Right atrium auricular region (tissue), 2 donors: ENCODE measurements around a stretch of chr14.

DNA sequence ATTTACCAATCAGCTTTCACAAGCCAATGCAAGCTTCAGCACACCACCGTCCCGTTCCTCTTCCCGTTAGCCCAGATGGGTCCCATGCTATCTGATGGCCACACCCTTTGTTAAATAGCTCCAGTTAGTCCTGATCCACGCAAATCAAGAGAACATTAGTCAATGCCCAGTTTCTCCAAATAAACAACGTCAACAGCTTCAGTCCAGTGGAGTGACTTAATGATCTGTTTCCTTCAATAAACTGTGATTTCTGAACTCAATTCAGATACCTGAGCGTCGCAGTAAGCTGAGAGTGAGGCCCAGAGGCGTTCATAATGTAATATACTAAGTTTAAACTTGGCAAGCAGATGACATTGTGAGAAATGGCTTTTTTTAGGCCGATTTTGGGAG lies 112.3 kb downstream of the ZFP36L1 start:
- PRO-cap = no peak
- RAMPAGE, long total RNA, 2 experiments = no peak in any of the 2 experiments

- PRO-cap = bidirectional peak, plus-strand start at chr14:68790694, minus-strand start at chr14:68790617; bidirectional peak, plus-strand start at chr14:68791302, minus-strand start at chr14:68790954
- RAMPAGE, long total RNA, 2 experiments = no peak in any of the 2 experiments
Measured at GRCh38 chr14:68790546-68791484, 2.1 kb downstream of the ZFP36L1 start.

GRCh38 chr14:68793766-68794441 lies 1.0 kb upstream of the ZFP36L1 start:
- PRO-cap = bidirectional peak, plus-strand start at chr14:68793833, minus-strand start at chr14:68793724; bidirectional peak, plus-strand start at chr14:68794208, minus-strand start at chr14:68794094
- RAMPAGE, long total RNA, 2 experiments = no peak in any of the 2 experiments

- PRO-cap = no peak
- RAMPAGE, long total RNA, 2 experiments = no peak in any of the 2 experiments
Measured at GRCh38 chr14:68797085-68797739, 4.3 kb upstream of the ZFP36L1 start.

DNA sequence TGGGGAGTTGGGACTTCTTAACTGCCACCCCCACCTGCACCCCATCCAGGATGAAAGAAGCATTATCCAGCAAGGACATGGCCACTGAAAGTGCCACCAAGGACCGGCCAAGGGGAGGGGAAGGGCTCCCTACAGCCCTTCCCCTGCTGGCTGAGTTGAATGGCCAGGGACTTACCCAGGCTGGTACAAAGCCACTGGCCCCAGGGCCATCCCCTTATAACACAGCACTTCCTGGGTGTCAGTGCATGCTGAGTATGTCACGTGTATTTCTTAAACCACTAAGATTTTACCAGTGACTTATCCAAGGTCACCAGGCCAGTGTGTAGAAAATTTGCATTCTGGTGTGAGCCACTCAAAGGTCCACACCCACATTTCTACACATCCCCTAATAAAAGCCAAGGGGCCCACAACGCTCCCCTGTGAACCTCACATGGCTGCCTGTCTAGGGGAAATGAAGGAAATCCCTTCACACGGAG lies 29.3 kb upstream of the ZFP36L1 start:
- PRO-cap = no peak
- RAMPAGE, long total RNA, 2 experiments = no peak in any of the 2 experiments

DNA sequence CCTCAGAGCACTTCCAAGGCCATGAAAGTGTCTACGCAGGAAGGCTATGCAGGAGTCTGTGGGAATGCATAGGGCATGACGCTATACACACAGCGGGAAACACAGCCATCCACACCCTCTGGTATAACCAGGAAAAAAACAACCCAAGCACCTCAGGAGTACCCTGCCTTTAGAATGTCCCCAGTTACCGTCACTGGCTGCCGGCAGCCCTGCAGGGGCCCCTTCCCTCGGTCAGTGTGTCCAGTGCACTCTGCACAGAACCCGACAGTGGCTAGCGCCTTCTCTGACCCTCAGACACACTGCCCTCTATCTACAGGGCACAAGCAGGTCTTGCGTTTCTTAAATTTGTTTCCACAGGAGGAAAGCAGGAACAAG lies 92.9 kb upstream of the ZFP36L1 start:
- PRO-cap = no peak
- RAMPAGE, long total RNA, 2 experiments = no peak in any of the 2 experiments

DNA sequence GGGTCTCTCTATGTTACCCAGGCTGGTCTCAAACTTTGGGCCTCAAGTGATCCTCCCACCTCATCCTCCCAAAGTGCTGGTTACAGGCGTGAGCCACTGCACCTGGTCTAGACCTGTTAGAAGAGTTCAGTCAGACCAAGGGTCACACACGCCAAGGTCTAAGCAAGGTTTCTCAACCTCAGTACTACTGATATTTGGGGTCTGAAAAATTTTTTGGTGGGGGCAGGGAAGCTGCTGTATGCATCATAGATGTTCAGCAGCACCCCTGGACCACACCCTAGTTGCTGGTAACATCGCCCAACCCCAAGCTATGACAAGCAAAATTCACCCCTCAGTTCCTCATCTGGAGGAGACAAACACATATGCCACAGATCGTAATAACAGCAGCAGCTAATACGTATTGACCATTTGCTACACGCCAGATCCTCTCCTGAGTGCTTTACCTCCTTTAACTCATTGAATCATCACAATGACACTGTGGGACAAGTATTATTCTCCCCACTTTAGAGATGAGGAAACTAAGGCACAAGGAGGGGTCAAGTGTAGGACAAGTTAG lies 46.5 kb downstream of the ACTN1 start:
- PRO-cap = no peak
- RAMPAGE, long total RNA, 2 experiments = no peak in any of the 2 experiments

- PRO-cap = no peak
- RAMPAGE, long total RNA, 2 experiments = no peak in any of the 2 experiments
Measured at GRCh38 chr14:68964778-68965251, 14.3 kb downstream of the ACTN1 start.

DNA sequence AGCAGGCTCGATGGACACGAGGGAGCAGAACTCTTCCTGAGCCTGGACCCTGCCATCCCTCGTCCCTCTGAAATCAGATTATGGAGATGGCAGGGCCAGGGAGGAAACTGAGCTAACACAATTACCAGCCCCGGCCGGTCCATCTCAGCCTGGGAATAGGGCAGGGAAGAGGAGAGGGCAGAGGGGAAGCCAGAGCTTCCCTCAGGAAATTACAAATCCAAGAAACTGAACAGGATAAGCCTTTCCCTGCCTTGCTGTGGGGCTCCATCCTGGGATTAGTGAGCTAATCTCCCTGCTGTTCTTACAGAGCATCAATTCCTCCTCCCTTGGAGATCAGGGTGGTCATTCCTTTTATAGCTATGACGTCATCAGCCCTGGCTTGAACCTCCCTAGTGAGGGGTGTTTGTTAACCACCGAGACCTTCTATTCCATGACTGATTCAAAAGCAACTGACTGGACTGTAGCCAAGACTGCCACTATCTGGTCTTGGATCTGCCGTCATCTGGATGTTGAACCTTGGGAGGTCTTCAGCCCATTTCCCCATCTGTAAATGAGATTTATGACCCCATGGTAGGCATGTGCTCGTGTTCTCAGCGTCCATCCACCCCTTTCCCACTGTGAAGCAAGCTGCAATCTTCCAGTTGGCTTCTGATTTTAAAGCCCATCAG lies 59.3 kb upstream of the ACTN1 start:
- PRO-cap = unidirectional peak, minus-strand start at position 277 of the sequence
- RAMPAGE, long total RNA, 2 experiments = no peak in any of the 2 experiments

DNA sequence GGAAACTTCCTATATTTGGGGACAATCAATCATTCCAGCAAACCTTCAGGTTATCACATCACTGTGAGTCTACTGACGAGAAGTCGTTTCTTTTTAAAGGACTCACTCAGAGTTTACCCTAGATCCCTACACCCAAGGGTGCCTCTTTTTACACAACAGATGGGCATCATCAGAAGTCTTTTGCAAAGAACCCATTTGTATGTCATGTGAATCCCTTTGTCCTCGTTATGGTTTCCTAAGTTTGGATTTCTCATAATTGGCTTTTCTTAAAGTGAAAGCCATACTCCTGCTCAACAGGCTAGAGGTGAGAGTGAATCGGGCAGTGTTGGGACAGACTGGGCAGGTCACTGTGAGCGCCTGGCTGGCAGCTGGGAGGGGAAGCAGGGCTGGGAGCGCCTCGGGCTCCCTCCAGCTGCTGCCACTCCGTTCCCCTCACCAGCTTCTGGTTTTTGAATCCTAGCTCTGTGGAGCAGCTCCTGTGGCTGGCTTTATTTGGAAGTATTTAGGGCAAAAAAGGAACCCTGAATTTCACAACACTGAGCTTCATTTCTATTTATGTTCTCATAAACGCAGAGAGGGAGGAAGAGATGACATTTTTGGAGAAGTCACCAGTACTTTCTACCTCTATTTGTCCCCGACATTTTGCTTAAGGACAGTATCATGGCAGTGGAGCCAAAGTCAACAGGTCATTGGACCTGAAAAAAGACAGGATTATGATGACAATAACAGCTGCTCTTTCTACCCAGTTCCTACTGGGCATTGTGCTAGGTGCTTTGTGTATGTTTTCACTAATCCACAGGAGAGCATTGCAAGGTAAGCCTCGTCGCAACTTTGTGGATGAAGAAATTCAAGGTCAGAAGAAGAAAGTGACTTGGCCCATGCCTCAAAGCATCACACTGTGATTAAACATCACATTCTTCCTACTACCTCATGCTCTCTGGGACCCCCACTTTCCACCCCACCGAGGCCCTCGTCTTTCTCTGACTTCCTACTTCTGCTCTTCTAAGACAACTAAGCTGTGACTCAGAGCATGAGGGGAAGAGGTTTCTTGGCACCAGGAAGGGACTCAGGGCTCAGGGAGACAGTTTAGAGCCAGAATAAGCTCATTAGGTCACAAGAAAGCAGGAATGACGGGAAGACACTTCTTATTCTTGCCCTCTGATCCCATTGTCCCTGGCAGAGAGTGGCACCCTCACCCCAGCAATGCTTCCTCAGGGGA lies 64.0 kb upstream of the ACTN1 start:
- PRO-cap = bidirectional peak, plus-strand start at position 564 of the sequence, minus-strand start at position 451 of the sequence; bidirectional peak, plus-strand start at position 1,116 of the sequence, minus-strand start at position 1,008 of the sequence
- RAMPAGE, long total RNA, 2 experiments = no peak in any of the 2 experiments

DNA sequence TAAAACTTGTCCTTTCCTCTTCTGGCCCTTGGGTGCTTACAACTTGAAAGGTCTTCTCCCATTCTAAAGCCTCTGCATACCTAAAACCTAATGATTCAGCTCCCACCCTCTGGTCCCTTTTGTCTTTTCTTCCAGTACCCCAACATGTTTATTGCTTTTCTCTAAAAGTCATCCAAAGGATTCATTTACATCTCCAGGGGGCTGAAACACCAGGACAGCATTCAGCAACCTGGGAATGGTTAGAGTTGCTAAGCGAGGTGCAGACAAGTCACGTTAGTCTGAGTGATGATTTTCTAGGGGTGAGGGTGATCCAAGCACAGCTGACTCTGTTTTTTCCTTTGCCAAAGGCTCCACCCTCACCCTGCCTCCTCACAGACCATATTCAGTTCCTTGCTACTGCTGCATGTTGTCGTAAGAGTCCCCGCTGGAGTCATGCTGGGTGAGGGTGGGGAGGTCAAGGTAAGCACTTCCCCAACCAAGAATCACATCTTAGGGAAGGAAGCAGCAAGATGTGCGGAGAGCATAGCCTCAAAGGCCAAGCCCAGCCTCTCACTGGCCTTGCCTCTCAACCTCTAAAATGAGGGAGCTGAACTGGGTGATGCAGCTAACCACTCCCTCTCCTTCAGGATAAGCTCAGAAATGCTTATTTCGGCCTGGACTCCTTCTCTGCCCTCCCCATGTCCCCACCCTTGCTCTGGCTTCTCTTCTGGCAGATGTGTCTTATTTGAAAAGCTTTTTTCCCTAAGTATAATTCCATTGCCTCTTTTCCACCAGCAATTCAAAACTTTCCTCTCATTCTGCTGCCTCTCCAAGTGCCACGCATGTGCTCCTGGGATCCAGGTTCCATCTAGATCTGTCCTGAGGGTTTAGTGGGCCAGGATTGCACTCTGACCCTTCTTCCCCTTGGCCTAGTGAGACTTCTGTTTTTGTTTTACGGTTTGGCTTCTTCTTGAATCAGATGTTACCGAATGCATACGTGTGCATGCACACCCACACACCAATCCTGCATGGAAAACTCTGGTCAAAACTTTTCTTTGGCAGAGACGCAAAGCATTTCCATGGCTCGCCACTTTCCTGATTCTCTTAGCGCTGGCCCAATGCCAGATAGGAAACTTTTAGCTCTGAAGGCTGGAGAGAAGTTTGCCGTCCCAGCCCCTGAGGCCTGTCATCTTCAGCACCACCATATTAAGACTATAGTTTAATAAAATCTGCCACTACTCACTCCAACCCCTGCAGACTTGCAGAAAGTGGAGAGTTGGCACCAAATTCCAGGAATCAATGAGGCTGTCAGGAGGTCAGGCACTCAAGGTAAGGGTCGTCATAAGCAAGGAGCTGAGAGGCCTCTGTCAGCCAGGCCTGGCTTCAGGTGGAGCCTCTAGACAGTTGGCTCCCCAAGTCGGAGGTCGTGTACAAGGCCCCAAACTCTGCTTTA lies 67.1 kb upstream of the ACTN1 start:
- PRO-cap = bidirectional peak, plus-strand start at position 487 of the sequence, minus-strand start at position 275 of the sequence
- RAMPAGE, long total RNA, 2 experiments = no peak in any of the 2 experiments

DNA sequence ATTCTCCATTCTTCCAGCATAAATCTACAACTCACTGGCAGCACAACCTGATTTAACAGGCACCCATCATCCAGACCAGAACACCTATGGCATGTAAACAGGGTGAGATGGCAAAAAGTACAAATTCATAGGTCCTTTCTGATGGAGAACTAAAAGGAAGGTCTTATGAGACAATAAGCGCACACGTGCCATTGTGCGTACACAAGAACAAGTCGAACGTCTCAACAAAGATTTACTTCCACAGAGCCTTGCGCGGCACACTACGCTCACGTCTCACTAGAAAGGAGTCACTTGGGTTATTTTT lies 74.2 kb upstream of the ACTN1 start:
- PRO-cap = no peak
- RAMPAGE, long total RNA, 2 experiments = no peak in any of the 2 experiments

GRCh38 chr14:69133068-69133824 lies 19.7 kb downstream of the DCAF5 start:
- PRO-cap = no peak
- RAMPAGE, long total RNA, 2 experiments = no peak in any of the 2 experiments

- PRO-cap = no peak
- RAMPAGE, long total RNA, 2 experiments = no peak in any of the 2 experiments
Measured at GRCh38 chr14:69247834-69248204, 12.1 kb upstream of the GALNT16 start.

- PRO-cap = no peak
- RAMPAGE, long total RNA, 2 experiments = no peak in any of the 2 experiments
Measured at GRCh38 chr14:69379922-69380807, 17.9 kb downstream of the ERH start.

GRCh38 chr14:69445921-69446472 lies 38.5 kb upstream of the PLEKHD1 start:
- PRO-cap = no peak
- RAMPAGE, long total RNA, 2 experiments = no peak in any of the 2 experiments

GRCh38 chr14:69612429-69613229 lies 1.2 kb downstream of the SUSD6 start:
- PRO-cap = no peak
- RAMPAGE, long total RNA, 2 experiments = no peak in any of the 2 experiments

DNA sequence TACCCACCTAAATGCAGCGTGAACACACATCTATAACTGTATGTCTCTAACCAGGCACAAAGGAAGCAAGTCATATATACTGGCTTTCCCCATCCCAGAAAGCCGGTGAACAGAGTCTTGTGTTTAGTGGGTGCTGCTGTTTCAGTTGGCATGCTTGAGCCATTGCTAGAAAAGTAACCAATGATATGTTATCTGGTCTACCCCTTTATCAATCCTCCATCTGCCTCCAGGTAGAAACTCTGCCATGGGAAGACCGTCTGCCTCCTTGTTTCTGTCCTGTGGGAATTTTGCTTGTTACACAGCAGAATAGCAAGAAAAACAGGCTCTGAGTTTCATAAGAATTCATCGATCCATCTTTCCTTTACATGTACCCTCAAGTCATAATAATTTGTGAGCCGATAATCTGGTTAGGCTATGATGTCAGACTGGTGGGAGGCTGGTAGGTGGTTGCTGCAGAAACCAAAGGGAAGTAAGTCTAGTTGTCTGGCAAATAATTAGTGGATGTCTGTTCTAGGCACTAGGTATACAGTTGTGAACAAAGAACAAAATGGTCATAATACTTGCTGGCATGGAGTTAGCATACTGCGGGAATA lies 8.6 kb downstream of the SUSD6 start:
- PRO-cap = no peak
- RAMPAGE, long total RNA, 2 experiments = no peak in any of the 2 experiments

GRCh38 chr14:69649221-69649674 lies 37.9 kb downstream of the SUSD6 start:
- PRO-cap = no peak
- RAMPAGE, long total RNA, 2 experiments = no peak in any of the 2 experiments

GRCh38 chr14:69694816-69695352 lies 72.1 kb upstream of the SRSF5 start:
- PRO-cap = bidirectional peak, plus-strand start at chr14:69695190, minus-strand start at chr14:69694986
- RAMPAGE, long total RNA, 2 experiments = no peak in any of the 2 experiments